Progenitor cell of endocrine pancreas (in vitro differentiated cells): ENCODE measurements around the gene ODAD2.

DNA sequence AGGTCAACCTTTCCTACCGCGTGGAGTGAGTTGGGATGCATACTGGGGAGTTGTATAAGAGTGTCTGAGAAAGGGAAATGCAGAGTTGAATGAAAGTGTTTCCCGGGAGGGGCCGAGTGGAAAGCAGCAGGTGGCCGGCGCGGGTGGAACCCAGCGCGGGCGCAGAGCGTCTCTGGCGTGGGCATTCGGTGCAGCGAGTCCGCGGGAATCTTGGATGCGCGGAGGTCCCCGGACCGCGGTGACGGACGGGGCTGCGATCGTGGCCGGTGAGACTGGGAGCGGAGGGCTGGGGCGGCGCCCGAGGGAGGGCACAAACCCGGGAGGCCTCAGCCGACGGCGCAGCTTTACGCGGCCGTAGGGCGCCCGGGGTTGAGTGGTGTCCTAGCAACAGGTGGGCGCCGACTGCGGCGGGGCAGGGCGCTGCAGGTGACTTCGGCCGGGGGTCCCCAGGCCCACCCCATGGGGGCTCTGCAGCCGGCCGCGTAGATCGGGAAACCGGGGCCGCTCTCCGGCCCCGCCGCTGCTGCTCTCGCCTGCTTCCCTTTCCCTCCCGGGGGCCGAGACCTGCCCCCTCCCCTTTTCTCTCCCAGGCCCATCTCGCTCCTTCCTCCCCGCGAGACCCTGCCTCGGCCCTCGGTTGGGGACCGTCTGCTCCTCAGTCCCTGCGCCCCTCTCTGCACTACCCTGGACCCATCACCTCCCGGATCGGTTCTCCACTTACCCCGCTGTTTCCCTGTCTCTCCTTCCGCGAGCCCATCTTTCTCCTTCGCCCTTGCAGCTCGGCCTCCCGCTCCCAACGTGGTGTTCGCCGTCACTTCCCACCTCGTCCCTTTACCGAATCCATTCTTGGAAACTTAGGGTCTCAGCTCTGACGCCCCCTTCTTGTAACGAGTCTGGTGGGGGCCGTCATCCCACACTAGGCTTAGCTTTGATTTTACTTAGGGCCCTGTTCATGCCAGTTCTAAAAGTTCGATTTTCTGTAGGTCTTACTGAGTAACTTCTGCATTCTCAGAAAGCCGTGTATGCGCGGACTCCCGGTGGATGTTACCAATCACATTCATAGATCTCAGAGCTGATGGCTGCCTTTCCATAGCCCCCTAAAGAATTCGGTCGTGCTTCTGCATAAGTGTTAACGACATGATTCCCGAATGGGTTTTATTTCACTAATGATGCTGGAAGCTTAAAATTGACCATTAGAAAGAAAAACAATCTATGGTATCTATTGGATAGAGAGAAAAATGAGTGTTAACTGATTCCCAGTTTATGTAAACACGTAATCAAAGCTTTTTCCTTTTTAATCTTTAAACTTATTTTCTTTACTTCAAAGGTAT is 18.5 kb upstream of the ACBD5 start:
- PRO-cap, result bidirectional peak, plus-strand start at position 604 of the sequence, minus-strand start at position 545 of the sequence

DNA sequence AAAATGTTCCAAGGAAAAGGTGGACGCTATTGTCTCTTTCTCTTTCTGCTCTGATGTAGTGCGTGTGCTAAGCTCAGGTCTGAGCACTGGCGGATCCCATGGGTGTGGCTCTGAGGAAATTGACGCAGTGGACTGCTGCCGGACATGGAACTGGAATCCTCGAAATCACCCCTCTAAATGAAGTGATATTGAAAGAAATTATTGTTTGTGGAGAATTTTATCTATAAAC is 22.2 kb upstream of the ACBD5 start:
- PRO-cap, result no peak

- PRO-cap, result no peak
Measured at GRCh38 chr10:27327328-27327694, 86.7 kb upstream of the ACBD5 start.

DNA sequence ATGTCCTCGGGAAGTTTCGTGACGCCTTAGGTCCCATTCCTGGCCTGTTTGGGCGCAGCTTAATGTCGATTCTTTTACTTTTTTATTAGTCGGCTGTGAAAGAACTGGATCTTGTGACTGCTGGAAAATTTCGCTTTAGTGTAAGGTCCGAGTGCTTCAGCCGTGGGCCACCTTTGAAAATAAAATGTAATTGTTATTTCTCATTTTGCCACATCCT is 694 bp downstream of the RAB18 start:
- PRO-cap, result no peak

GRCh38 chr10:27513623-27514278 is 9.6 kb downstream of the RAB18 start:
- PRO-cap, result no peak

DNA sequence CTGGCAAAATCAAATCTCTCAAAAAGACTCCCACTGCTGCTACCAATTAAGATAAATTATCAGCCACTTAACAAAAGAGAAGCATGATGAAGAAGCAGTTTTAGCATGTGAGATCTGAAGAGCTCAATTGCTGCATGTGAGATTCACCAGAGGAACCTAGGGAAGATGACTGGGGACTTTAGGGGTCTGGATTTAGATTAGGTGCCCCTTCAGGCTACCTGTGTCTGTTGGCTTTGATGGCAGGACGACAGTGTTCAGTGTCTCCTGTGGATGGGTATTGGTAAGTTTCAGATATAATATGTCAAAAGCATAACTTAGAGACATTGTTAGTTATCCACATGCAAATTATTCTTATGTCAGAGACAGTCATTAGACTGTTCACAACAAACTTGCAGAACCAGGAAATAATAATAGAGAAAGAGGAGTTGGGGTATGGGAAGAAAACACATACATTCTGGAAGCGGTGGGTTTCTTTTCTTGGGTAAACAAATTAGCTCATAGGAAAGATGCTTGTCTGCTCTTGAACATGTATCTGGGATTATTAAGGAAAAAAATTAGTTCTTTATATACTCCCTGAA is 20.7 kb downstream of the RAB18 start:
- PRO-cap, result no peak

- PRO-cap, result no peak
Measured at GRCh38 chr10:27997868-27998324, 983 bp downstream of the ODAD2 start.

GRCh38 chr10:27998325-27999386 is at the start of gene ODAD2:
Gene ODAD2 (minus strand): TSS chr10:27999079.
- PRO-cap, result bidirectional peak, plus-strand start at chr10:27998683, minus-strand start at chr10:27998563; bidirectional peak, plus-strand start at chr10:27998984, minus-strand start at chr10:27998895

GRCh38 chr10:28171511-28172313 is 131.2 kb downstream of the MPP7 start:
- PRO-cap, result no peak

DNA sequence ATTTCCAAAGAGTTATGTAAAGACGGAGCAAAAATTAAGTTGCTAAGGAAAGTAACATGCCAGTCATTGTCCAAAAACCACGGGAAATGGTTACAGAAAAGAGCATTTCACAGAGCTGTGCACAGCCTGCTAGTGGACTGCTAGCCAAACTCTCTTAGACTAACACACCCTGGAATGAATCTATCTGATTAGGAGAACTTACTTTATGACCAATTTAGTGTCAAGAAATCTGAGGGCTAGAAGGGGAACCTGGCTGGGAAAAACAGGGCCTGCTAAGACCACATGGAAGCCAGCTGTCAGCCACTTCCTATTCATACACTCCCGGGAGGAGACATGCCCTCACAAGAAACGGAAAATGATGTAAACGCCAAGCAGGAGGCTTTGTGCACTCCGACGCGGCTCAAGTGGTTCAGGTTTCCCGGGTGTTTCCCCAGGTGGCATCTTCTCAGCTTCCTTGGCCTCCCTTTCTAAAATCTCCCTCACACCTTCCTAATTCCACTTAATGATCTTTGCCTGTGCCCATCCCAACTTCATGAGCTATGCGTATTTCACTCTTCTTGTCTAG is 54.7 kb downstream of the MPP7 start:
- PRO-cap, result no peak

GRCh38 chr10:28327453-28327954 is 24.6 kb upstream of the MPP7 start:
- PRO-cap, result no peak

- PRO-cap, result no peak
Measured at GRCh38 chr10:28333979-28334696, 31.3 kb upstream of the MPP7 start.

- PRO-cap, result no peak
Measured at GRCh38 chr10:28387073-28387625, 84.3 kb upstream of the MPP7 start.

DNA sequence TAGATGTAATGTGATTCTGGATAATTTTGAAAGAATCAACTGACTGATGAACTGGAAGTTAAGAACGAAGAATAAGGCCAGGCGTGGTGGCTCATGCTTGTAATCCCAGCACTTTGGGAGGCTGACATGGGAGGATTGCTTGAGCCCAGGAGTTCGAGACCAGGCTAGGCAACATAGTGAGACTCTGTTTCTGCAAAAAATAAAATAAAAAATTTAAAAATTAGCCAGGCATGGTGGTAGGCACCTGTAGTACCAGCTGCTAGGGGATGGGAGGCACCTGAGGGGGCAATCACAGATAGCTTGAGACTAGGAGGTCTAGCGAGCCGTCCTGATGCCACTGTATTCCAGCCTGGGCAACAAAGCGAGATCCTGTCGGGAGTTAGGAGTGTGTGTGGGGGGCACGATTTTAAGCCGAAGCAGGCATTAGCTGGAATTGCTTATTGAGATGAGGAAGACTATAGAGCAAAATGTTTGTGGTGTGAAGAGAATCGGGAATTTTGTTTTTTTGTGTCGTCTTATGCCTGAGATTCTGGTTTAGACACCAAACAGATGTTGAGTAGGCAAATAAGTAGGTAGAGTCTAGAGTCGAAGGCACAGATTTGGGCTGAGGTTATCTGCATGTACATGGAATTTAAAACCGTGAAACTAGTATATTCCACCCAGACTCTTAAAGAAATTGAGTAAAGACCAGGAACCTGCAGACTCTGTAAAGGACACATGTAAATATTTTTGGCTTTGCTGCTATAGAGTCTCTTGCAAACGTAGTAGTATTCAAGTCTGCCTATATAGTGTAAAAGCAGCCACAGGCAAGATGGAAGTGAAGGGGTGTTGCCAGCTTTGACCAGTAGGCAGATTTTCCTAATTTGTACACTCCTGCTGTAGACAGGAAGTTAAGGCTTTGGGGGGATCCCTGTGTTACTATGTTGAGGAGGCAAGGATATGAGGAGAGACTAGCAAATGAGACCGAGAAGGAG is 27.4 kb downstream of the WAC start:
- PRO-cap, result no peak

- PRO-cap, result no peak
Measured at GRCh38 chr10:28680378-28680741, 3.0 kb downstream of the BAMBI start.

- PRO-cap, result no peak
Measured at GRCh38 chr10:28685072-28685512, 7.8 kb downstream of the BAMBI start.

GRCh38 chr10:29446366-29447157 is 157.7 kb downstream of the LYZL1 start:
- PRO-cap, result no peak

GRCh38 chr10:29462179-29462489 is 172.6 kb downstream of the SVIL start:
- PRO-cap, result no peak

DNA sequence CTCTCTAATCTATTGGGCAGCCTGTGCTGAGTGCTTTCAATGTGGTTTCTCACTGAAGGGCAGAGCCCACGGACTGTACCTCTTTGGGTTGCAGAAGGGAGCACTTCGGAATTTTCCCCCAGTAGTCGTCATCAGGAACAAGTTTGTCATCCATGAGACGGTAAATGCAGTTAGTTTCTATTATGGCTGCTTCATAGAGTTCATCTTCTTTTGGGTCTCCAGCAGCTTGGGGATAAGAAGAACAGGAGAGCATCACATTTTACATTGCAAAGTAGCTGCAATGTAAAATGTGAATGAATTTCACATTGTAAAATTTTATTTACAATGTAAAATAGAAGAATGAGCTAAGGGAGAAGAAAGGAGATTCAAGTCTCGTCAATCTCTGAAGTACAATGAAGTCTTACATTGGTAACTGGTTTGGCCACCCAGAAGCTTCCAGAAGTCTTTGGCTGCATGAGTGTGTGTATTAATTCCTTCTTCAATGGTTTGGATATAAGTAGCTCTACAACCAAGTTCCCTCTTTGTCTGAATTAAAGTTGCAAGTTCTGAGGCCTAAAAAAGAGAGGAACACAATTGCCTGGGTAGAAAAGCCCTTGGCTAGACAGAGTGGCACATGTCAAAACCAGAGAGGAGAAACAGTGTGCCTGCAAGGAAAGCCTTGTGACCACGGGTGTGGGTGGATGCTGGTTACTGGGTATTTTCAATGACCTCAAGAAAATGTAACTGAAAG is 148.6 kb downstream of the SVIL start:
- PRO-cap, result no peak

- PRO-cap, result no peak
Measured at GRCh38 chr10:29640239-29641100, 5.7 kb upstream of the SVIL start.